Upper lobe of left lung (tissue), 5 donors: ENCODE results near the gene PNISR.

- PRO-cap, 2 experiments = no peak in any of the 2 experiments
- RAMPAGE, long total RNA, 4 experiments = no peak in any of the 4 experiments
These were observed 2.2 kb downstream of the BACH2 start for GRCh38 chr6:90294308-90294980.

DNA sequence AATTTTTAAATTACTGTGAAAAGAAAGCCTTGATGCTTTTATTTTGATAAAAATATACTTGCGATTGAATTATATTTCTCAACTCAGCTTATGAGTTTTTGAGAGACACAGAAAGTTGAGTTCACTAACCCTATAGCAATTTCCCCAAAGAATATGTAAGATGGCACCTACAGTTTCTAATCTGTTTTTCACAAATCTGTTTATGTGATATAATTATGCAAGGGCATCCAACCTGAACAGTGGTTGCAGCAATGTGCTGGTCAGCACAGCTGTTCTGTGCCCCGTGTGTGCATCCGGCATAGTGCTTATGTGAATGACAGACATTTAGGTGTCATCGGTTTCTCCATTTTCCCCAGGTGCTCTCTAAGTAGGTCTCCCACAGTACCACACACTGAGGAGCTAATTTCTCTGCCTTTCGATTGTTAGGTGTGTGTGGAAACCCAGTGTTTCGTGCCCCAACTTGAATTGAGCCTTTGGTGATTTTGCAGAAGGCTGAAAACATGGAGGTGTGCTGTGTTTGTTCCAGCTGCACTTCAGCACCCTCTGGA lies 7.7 kb upstream of the BACH2 start:
- PRO-cap, 2 experiments = no peak in any of the 2 experiments
- RAMPAGE, long total RNA, 4 experiments = no peak in any of the 4 experiments

DNA sequence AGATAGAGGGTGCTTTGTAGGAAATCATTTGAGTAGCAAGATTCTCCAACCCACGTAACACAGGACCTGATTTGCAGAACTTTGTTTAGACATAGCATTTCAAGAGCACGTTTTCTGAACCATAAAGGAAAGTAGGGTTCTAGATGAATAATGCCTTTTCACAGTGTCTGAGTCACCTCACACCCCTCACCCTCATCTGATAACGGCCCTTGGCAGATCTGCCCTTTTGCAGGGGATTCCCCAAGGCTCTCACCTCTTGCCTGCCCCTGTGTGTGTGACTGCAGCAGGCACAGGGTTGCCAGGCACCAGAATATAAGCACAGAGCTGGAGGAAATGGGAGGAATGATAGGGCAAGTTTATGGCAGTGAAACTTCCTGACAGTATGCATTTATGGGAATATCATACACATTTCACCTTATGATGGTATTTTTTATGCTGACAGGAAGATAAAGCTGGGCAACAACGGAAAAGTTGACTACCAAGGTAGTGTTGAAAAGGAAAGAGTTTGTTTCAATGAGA lies 101.3 kb upstream of the BACH2 start:
- PRO-cap, 2 experiments = no peak in any of the 2 experiments
- RAMPAGE, long total RNA, 4 experiments = no peak in any of the 4 experiments

GRCh38 chr6:90402014-90403047 lies 105.7 kb upstream of the BACH2 start:
- PRO-cap, 2 experiments = no peak in any of the 2 experiments
- RAMPAGE, long total RNA, 4 experiments = no peak in any of the 4 experiments

DNA sequence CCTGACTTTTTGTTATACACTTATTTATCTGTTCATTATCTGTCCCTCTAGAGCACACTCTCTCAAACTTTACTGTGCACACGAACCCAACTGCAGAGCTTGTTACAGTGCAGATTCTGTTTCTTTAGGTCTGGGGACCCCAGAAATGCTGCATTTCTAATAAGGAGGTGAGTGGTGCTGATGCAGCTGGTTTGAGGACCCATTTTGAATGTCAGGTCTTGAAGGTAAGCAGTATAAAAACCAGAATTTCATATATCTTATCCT lies 142.6 kb upstream of the BACH2 start:
- PRO-cap, 2 experiments = no peak in any of the 2 experiments
- RAMPAGE, long total RNA, 4 experiments = no peak in any of the 4 experiments

DNA sequence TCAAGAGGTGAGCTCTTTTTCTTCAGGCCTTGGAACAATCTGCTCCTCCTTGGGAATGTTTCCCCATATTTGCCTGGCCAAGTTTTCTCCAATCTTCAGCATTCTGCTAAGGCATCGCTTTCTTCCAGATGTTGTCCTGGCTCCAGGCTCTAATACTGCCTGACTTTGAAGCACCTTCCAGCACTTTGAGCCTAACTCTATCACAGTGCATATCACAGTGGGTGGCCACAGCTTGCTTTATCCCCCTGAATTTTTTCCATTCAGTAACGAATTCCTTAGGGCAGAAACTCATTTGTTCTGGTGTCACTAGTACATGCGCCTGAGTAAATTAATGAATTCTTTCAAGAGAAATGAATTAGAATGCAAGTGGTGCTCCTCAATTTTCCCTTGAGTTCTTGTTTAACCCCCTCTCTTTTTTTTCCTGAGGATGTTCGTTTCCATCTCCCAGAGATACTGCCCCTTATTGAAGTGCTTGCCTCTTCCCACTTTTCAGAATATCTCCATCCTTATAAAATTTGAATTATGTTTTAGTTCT lies 92.4 kb downstream of the MAP3K7 start:
- PRO-cap, 2 experiments = no peak in any of the 2 experiments
- RAMPAGE, long total RNA, 4 experiments = no peak in any of the 4 experiments

- PRO-cap, 2 experiments = no peak in any of the 2 experiments
- RAMPAGE, long total RNA, 4 experiments = no peak in any of the 4 experiments
These were observed 889.0 kb upstream of the MAP3K7 start for GRCh38 chr6:91475813-91476414.

DNA sequence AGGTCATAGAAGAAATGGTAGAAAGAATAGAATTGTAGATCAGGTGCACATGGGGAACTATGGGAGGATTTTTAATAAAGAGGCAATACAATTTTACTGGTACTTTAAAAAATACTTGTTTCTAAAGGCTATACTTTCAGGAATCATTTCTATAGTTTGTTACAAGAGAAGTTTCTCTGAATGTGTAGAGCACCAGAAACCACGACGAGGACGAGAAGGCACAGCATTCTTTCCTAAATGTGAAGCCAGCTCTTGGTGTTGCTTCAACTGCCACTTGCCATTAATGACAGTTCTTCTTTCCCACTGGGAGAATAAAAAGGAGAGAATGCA lies 1300.1 kb downstream of the EPHA7 start:
- PRO-cap, 2 experiments = no peak in any of the 2 experiments
- RAMPAGE, long total RNA, 4 experiments = no peak in any of the 4 experiments

- PRO-cap, 2 experiments = no peak in any of the 2 experiments
- RAMPAGE, long total RNA, 4 experiments = no peak in any of the 4 experiments
These were observed 359.7 kb upstream of the EPHA7 start for GRCh38 chr6:93778966-93779532.

- PRO-cap, 2 experiments = no peak in any of the 2 experiments
- RAMPAGE, long total RNA, 4 experiments = no peak in any of the 4 experiments
These were observed 575.6 kb upstream of the EPHA7 start for GRCh38 chr6:93994981-93995361.

- PRO-cap, 2 experiments = no peak in any of the 2 experiments
- RAMPAGE, long total RNA, 4 experiments = no peak in any of the 4 experiments
These were observed 793.0 kb upstream of the MANEA start for GRCh38 chr6:94784331-94784741.

DNA sequence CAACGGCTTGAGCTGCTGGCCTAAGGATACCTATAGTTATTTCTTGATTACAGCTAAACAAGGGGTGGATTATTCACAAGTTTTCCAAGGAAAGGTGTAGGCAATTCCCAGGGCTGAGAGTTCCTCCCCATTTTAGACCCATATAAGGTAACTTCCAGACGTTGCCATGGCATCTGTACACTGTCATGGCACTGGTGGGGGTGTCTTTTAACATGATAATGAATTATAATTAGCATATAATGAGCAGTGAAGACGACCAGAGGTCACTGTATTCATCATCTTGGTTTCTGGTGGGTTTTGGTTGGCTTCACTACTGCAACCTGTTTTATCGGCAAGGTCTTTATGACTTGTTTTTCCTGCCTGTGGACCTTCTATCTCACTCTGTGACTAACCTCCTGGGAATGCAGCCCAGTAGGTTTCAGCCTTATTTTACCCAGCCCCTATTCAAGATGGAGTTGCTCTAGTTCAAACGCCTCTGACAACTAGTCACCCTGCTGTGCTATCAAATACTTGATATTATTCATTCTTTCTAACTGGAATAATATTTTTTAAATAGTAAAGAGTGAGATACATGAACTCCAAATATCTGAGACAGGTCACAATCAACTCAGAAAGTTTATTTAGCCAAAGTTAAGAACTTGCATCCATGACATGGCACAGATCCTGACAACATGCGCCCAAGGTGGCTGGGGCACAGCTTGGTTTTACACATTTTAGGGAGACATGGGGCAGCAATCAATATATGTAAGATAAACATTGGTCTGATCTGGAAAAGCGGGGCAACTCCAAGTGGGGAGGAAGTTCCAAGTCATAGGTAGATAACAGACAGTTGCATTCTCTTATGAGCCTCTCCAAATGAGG lies 1.3 kb upstream of the UFL1 start:
- PRO-cap, 2 experiments = no peak in any of the 2 experiments
- RAMPAGE, long total RNA, 4 experiments = no peak in any of the 4 experiments

GRCh38 chr6:96694551-96695084 lies 131.7 kb downstream of the FHL5 start:
- PRO-cap, 2 experiments = no peak in any of the 2 experiments
- RAMPAGE, long total RNA, 4 experiments = no peak in any of the 4 experiments

DNA sequence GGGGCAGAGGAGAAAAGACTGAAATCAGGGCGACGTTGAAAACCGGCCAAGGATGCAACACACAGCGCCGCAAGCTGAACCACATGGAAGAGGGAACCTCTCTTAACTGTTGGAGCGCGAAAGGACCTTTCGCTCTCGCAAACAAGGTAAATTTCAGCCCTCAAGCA lies 726 bp downstream of the GPR63 start:
- PRO-cap, 2 experiments = no peak in any of the 2 experiments
- RAMPAGE, long total RNA, 4 experiments = no peak in any of the 4 experiments

DNA sequence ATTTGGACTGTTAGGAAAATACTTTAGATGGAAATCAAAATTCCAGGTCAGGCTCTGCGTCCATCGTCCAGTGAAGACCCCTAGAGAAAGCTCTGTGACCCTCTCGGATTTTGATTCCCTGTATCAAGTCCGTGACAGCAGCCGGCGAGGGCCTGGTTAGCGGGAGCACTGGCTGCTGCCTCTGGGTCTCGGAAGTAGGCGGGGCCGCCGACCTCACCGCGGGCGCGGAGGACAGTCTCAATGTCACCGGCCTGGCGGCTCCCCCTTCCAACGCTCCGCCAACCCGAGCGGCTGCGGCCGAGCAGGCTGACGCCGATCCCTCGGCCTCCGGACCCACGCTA lies 460 bp downstream of the NDUFAF4 start:
- PRO-cap, 2 experiments = no peak in any of the 2 experiments
- RAMPAGE, long total RNA, 4 experiments = no peak in any of the 4 experiments

- PRO-cap, 2 experiments = peak in 1 of 2 experiments; most common minus-strand start chr6:97104693 (in 1)
- RAMPAGE, long total RNA, 4 experiments = no peak in any of the 4 experiments
These were observed 178.5 kb downstream of the MMS22L start for GRCh38 chr6:97104537-97104840.

DNA sequence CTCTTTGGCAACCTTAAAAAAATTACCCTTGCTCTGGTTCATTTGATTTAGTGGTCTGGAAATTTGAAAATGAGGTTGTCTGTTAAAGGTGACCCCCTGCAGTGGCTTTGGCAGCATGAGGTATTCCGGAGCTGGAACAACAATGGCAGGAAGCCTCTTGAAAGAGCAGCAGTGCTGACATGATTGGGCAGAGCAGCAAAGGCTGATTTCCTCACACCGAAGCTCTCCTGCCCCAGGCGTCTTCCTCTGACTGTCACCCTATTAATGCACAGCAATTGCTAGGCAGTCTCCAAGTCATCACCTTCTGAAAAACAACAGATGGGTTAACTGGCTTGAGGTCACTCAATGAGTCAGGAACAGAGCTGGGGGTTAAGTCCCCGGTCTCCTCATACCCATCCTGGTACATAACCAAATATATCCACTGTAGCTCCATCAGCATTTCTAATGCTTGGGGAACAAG lies 241.8 kb upstream of the MMS22L start:
- PRO-cap, 2 experiments = no peak in any of the 2 experiments
- RAMPAGE, long total RNA, 4 experiments = no peak in any of the 4 experiments

DNA sequence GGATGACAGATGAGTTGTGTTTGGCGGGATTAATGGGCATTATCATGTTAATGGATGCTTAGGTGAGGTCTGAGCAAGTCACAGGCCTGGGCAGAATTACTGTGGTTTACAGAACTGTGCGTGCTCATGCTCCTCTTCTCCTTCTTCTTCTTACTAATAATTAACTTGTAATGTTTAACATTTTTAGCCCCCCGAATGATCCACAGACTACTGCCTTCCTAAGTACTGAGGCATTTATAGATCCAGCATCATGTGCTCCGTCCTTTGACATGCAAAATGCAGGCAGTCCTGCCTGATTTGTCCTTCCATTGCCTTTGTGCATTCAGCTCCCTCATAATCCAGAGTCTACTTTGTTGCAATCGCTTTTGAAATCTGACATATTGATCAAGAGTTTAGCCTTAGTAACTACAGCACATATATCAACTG lies 753.5 kb upstream of the MMS22L start:
- PRO-cap, 2 experiments = no peak in any of the 2 experiments
- RAMPAGE, long total RNA, 4 experiments = no peak in any of the 4 experiments

- PRO-cap, 2 experiments = no peak in any of the 2 experiments
- RAMPAGE, long total RNA, 4 experiments = no peak in any of the 4 experiments
These were observed 3.4 kb upstream of the COQ3 start for GRCh38 chr6:99397406-99397868.

DNA sequence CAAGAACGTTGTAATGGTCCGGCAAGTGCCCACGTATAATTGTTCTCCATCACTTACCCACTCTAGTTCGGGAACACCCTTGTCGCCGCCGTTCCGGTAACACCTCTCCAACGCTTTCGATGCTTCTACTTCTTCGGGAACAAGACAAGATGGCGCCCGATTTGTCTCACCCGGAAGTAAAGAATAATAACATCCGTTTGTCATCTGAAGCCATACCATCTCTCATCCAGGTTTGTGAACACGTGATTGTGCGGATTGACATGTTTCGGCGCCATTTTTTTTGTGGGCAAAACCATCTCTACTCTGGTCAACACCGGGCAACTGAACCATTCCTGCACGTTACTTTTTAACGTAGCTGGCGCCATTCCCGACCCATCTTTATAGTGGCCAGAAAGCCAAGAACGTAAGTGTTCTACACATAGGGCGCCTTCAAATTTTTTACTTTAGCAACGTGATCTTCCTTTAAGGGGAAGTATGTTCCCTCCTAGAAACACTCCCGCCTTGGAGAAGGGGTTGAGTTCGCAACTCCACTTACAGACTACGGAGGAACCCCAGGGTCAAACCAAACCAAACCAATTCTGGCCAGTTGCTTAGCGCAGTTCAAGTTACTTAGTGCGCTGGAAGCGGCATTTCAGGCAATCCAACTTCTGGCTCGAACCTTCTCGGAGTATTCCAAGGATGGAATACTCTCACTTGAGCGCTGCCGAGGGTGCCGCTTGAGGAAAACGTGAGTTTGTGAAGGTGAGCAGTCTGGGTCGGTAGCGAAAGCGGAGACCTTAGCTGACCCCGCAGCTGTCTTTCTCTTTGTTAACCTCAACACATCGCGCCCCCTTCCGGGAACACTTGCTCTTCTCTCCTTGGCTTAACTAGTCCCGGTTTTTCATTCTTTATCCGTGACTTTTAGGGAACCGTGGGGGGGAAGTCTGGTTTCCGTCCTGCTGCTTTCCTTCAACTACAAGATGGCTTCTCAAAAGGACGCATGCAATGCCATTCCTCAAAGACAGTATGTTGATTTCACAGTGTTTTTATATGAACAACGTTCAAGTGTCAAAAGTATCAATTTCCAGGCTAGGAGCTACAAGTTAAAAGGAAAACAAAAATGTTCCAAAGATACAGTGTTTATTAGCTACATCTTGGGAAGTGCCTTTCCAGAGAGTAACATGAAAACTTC lies at the start of gene PNISR:
Gene PNISR (minus strand): TSS at position 151 of the 1,171 bp plus-strand sequence.
- PRO-cap, 2 experiments = peak in 2 of 2 experiments; most common plus-strand start position 289 of the sequence (in 1); most common minus-strand start position 118 of the sequence (in 1)
- RAMPAGE, long total RNA, 4 experiments = start-site peak on the plus strand in 2 of 4 experiments, centred at positions 568 to 570 of the sequence, 18 to 30 reads per replicate; start-site peak on the minus strand in 4 of 4 experiments, centred at positions 105 to 127 of the sequence, 58 to 692 reads per replicate